Neural progenitor cell (in vitro differentiated cells): ENCODE results near the genes DYNC1I1 and BRI3.

- RAMPAGE, long total RNA, result no peak
Observed at GRCh38 chr7:95440899-95441381, 6.1 kb upstream of the PON2 start.

DNA sequence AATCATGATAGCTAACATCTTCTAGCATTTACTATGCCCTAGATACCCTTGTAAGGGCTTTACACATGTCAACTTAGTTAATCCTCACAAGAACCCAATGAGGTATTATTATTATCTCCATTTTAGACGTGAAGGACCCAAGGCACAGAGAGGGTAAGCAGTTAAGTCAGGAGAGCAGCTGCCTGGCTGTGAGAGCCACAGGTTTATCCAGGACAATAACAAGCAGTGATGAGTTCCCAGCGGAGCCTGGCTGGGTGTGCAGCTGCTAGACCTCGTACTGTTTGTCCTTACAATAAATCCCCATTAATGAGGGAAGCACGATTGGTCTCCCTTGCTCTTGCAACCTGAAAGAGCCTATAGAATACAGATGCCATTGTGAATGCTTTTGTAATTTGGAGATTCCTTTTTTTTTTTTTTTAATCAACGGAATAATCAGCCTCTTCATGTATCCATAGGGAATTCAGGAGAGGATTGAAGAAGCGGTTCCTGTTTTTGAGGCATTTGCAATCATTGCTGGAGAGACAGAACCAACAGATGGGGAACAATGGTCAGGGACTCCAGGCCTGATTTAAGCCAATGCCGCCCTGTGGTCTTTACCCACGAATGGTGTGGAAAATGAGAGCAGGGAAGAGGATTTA is 12.4 kb upstream of the ASB4 start:
- RAMPAGE, long total RNA, result no peak

GRCh38 chr7:95607341-95608105 is 11.2 kb upstream of the PDK4 start:
- RAMPAGE, long total RNA, result no peak

DNA sequence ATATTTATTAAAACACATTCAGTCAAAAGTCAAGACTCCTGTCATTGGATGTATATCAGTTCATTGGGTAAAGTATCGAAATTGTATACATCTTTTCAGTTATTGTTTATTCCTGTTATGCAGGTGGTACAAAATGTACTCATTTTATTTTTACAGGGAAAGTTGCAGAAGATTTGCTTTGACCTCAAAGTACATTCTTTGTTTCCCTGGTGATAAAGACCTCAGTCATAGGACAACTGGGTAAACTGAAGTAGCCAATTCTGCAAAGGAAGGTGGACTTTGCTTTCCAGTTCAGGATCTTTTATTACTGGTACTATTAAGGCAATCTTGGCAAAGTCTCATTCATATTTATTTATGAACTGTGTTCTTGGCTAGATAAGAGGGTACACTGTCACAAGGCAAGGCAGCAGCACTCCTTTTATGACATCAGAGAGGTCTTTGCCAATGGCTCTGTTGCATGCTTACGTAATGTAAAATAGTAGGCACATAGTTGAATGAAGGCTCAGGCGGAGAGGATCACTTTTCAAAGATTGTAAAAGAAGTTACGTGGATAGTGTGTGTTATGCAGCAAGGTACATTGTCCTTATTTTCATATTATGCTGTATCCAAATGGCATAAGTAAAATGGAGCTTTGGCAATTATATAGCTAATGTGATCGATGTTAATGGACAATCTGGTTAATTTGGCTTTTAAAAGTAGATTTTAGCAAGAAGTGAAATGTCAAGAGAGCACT is 63.7 kb upstream of the PDK4 start:
- RAMPAGE, long total RNA, result no peak

DNA sequence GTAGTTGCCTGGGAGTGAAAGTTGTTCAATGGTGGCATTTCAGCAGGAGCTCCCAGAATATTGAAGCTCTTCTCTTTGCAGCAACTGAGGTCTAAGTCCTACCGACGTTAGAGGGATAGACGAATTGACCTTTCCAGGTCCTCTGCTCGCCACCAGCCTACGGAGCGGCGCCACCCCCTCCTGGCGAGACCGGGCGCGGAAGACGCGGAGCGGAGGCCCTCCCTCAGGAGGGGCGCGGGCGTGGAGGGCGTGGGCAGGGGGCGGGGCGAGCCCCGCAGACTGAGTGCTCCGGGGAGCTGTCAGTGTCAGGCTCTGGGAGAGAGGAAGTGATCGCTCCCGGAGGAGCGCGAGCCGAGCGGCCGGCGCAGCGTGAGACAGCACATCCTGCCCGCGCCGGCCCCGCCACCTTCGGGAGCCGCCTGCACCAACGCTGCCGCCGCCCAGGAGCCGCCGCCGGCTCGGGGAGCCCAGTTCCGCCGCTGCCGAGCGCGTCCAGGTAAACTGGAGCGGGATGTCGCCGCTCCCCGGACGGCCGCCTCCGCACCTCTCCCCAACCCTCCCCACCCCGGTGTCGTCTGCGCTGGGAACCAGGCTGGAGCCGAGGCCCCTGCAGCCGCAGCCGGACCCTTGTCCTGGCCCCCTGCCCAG is at the start of gene DYNC1I1:
DYNC1I1 (plus strand) TSS at position 277 of the 648 bp plus-strand sequence.
- RAMPAGE, long total RNA, result no peak

- RAMPAGE, long total RNA, result no peak
Observed at GRCh38 chr7:96177698-96178253, 144.1 kb downstream of the SLC25A13 start.

GRCh38 chr7:96260547-96261189 is 61.2 kb downstream of the SLC25A13 start:
- RAMPAGE, long total RNA, result no peak

DNA sequence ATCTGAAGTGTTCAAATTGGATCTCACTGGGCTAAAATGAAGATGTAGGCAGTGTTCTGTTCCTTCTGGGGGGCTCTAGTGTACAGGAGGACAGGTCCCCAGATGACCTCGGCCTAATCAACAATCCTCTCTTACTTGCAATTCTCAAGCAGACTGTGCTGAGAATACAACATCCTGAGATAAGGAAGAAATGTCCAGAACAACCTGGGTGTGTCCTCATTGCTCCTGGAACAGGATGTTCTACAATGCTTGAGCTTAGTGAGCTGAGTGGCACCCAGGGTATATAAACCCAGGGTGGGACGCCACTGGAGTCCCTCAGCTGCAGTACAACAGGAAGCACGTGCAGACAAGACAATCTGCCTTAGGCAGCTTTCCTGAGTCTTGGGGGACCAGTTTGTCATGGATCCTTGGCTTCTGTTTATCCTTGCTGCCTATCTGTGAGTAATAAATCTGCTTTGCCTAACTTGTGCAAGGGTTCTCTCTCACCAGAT is 27.6 kb upstream of the SLC25A13 start:
- RAMPAGE, long total RNA, result no peak

GRCh38 chr7:96534095-96534798 is 175.4 kb downstream of the SEM1 start:
- RAMPAGE, long total RNA, result no peak

GRCh38 chr7:97011541-97012117 is 6.3 kb downstream of the DLX6 start:
- RAMPAGE, long total RNA, result no peak

GRCh38 chr7:98174333-98174889 is 36.8 kb upstream of the BHLHA15 start:
- RAMPAGE, long total RNA, result no peak

DNA sequence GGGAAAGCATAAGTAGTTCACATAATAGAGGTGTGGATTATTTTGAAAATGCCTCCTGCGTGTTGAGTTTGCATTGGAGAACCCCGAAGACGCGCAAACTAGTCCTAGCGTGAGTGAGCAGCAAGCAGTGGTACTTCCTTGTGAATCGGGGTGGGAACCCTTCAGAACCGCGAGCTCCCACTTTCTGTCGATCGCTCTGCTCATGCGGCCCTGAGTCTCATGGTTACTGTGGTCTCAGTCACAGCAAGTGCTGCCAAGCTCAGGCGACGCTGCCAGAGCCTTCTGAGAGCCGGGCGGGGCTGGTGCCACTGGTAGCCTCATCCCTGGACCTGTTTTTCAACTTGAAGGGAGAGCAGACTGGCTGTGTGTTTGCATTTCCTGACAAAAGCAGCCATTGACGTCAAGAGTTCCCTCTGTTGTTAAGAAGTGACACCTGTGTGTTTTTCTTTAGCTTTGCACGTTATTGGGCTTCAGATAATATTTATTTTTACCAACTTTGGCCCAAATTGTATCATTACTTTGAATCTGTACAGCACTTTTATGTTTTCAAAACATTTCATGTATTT is 32.9 kb upstream of the BHLHA15 start:
- RAMPAGE, long total RNA, result no peak

DNA sequence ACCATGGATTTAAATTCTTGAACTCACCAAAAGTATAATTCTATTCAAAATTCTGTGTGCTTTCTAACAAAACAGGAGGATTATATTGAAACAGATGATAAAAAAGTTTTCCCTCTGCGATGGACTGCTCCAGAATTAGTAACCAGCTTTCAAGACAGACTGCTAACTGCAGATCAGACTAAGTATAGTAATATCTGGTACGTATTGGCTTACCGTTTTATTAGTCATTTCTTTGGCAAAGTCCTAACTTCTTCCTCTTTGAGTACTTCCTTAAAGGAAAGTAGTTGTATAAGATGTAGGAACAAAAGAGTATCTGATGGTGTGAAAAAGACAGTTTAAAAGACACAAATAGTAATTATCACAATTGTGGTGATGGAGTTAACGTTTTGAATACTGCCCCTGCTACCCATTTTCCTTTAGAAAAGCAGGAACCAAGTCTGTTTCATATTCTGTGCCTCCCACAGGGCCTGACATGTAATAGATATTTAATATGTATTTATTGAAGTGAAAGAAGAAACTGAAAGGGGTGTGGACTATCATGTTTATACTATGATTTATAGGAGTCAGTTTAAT is 24.4 kb upstream of the BHLHA15 start:
- RAMPAGE, long total RNA, result no peak

DNA sequence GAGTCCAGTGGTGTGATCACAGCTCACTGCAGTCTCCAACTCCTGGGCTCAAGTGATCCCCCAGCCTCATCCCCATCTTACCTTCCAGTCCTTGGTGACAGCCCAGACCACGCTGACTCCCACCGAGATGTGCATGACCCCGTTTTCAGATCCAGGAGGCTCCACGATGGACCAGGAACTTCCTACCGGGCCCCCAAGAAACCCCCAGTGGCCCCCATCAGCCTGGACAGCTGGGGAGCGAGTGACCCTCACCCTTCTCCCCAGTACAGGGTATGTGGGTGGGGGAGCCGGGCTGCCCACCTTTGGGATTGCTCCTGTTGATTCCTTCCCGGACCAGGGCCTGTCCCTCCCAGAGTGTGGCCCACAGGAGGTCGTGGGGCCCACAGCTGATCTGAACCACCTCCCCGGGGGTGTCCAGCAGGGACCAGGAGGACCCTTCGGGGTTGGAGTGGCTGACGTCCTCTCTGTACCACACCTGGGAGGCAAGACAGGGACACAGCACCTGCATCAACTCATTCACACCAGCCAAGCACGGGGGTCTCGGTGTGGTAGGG is 11.2 kb downstream of the TECPR1 start:
- RAMPAGE, long total RNA, result no peak

DNA sequence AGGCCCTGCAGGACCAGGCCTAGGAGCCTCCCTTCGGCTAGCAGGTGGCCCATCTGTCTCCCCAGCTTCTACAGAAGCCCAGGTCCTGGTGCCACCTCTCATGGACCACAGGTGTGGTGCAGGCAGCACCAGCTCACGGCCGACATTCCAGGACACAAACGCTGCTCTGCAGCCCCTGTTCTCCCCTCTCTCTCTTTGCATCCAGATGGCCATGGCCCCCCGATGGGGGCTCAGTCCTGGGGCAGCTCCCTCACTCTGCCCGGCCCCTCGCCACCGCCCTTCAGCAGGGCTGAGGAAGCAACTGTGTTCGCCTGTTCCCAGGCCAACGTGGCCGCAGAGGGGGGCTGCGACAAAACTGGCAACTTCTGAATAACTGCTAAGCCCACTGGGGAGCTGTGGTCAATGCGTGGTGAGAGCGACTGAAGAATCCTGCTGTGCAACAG is 10.2 kb downstream of the TECPR1 start:
- RAMPAGE, long total RNA, result no peak

DNA sequence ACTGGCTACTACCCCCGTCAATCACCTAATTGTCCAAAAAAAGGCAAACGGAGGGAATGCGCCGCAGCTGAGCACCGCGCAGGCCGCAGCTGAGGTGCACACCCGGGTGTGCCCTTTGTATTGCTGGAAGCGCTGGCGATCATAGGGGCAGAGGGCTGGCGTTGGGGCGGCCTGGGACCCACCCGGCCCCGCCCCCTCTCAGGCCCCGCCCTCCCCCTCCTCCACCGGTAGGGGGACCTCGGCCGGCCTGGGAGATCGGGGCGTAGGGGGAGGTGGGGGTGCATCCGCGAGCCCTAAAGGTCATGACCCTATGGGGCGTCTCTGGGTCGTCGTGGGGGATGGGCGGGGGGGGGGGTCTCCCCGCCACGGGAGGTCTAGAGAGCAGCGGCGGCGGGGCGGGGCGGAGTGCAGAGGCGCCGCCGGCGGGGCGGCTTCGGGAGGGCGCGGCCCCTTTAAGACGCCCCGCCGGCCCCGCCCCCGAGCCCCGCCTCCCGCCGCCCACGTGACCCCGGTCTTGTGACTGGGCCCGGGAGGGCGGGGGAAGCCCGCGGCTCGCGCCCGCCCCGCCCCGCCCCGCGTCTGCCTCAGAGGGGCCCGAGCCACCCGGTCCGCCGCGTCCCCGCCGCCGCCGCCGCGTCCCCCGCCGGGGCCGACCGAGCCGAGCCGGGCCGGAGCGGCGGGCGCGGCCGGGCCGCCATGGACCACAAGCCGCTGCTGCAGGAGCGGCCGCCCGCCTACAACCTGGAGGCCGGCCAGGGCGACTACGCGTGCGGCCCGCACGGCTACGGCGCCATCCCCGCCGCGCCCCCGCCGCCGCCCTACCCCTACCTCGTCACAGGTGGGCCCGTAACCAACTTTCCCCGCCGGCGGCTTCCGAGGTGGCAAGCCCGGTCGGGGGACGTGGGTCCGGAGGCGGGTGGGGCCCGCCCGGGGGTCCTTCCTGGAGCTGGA is at the start of gene BRI3:
BRI3 (plus strand) TSS at position 587 of the 951 bp plus-strand sequence.
- RAMPAGE, long total RNA, result no peak

GRCh38 chr7:98283139-98283668 is 1.7 kb downstream of the BRI3 start:
- RAMPAGE, long total RNA, result no peak

- RAMPAGE, long total RNA, result no peak
Observed at GRCh38 chr7:98285622-98286644, 4.4 kb downstream of the BRI3 start.

DNA sequence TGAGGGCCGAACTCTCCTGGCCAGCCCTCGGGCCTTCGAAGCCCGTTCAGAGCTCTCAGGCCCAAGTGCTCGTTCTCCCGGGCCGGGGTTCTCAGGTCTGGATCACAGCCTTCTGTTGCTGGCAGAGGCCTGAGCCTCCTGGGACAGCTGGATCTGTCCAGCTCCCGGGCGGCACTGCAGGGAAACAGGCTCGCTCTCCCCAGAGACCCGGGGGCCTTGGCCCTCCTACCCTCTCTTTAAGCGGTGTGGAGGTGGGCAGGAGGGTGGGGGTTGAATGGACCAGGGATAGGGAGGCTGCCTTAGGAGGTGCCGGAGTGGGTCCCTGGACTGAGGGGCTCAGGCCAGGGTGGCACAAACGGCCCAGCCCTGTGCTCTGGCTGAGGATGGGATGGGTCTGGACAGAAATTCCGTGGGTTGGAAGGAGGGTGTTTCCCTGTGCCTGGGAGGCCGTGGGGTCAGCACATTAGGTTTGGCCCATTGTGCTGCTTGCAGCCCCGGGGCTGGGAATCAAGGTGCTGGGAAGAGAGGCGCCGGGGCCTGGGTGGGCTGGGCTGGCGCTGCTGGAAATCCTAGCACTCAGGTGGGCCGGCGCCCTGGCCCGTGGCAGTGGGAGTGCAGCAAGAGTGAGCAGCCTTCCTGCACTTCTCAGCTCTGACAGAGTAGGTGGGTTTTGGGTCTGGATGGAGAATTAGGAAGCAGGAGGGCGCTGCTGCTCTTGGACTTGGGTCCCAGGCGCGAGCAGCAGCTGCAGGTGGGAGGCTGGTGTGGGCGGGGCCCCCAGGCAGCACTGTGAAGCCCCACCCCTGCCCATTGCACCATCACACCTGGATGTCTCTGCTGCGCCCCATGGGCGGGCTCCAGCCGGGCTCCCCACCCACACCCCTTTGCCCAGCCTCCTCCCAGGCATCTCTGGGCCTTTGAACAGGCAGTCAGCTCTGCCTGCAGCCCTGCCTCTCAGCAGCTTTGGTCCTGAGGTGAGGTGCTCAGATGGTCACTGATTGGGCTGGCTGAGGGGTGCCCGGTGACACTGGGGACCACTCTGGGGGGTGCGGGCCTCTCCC is 5.8 kb downstream of the BRI3 start:
- RAMPAGE, long total RNA, result no peak

DNA sequence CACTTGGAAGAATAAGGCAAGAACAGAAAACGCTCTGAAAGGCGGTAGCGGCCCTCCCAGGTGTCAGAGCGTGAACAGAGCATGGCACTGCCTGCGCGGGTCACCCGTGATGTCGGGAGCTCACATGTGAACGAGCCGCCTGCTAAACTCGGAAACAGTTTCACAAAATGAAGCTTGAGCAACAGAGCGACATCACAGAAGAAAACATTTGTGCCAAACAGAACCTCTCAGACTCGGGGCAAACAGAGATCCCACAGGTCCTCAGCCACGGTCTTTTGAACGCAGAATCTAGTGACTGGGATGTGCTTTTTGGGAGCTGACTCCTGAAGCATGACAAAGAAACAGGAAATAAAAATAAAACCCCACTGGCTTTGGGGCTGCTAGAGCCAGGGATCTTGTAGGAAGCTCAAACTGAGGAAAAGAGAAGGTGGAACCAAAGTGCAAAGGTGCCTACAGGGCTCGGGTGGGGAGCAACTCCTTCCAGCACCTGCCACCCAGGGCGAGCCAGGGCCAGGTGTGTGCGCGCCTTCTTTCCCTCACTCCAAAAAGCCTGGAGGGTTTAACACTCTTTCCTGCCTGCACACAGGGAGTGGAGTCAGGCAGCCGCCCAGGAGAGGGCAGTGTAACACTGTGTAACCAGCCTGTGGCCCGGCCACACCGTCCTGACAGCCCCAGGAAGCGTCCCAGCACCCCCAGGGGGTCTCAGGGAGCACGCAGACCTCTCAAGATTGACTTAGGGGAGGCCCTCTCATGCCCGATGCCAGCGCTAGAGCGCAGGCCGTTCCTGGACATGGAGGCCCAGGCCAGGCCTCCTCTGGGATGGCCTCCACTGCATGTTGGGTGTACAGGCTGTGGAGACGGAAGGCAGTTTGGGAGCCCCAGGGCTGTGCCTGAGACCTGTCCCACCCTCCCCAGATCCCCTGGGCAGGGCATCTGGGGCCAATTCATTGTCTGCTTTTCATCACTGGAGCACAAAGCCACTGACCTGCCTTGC is 13.2 kb downstream of the BRI3 start:
- RAMPAGE, long total RNA, result no peak